ENCODE measurements around the gene CDC42EP1.

DNA sequence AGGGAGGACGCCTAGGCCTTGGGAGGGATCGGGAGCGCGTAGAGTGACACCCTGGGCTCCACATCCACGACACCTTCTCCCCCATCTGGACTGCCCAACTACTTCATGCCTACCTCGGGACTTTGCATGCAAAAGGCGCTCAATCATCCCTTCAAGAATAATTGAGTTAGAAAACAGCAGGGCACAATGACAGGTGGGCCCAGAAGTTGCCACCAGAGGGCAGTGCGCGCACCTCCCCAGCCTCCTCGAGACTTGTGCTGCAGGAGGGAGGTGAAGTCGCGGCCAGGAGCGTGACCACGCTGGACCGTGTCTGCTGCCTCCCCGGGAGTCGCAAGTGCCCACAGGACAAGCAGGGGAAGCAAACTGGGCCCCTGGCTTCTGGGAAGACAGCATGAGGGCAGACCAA is 16.8 kb upstream of the IL2RB start:
CAGE:
- cytosol, long polyA minus RNA: no peak
- cytosol, long polyA plus RNA: no peak
- long polyA plus RNA: no peak
- nucleus, long polyA minus RNA: no peak
- nucleus, long polyA plus RNA: no peak

DNA sequence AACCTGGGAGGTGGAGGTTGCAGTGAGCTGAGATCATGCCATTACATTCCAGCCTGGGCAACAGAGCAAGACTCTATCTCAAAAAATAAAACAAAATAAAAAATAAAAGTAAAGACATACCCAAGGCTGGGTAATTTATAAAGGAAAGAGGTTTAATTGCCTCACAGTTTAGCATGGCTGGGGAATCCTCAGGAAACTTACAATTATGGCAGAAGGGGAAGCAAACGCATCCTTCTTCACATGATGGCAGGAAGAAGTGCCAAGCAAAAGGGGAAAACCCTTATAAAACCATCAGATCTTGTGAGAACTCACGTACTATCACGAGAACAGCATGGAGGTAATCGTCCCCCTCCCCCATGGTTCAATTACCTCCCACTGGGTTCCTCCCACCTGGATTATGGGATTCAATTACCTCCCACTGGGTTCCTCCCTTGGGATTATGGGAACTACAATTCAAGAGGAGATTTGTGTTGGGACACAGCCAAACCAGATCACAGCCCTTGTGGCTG is 8.2 kb upstream of the SSTR3 start:
CAGE:
- cytosol, long polyA minus RNA: no peak
- cytosol, long polyA plus RNA: no peak
- long polyA plus RNA: no peak
- nucleus, long polyA minus RNA: no peak
- nucleus, long polyA plus RNA: no peak

DNA sequence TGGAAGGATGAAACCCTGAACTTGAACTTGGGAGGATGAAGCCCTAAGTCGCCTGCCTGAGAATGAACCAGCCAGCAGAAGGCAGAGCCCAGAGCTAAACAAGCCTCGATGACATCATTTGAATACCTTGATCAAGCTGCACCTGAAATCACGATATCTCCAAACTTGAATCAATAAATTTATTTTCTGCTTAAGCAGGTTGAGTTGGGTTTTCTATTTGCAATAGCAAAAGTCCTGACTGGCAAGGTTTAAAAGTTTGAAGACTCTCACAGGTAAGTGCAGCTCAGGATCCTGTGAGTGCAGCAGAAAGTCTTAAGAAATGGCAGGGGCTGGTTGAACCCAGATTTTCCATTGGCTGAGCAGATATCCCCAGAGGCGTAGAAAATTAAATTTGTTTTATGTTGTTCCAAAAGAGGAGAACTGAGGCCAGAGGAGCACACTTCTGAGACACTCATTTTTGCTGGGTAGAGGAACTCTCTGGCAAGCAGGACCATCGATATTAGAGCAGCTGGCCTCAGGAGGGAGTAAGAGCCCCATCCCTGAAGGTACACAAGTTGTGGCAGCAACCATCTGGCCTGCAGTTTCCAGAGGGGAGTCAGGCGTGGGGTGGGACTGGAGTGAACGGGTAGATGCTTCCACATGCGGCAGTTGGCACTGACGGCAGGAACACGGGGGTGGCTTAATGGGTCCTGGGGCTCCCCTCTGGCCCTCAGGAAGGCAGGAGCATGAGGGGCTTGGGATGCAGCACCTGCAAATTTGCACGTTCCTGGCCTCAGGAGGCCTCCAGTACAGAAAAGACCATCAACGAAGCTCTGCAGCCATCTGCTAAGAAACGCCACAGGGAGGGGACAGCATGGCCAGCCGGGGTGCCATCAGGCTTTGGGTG is 13.1 kb upstream of the SSTR3 start:
CAGE:
- cytosol, long polyA minus RNA: no peak
- cytosol, long polyA plus RNA: no peak
- long polyA plus RNA: no peak
- nucleus, long polyA minus RNA: no peak
- nucleus, long polyA plus RNA: start-site peak on the minus strand centred at position 403 of the sequence, 279 bp wide, 349 and 106 reads in 2 replicates

DNA sequence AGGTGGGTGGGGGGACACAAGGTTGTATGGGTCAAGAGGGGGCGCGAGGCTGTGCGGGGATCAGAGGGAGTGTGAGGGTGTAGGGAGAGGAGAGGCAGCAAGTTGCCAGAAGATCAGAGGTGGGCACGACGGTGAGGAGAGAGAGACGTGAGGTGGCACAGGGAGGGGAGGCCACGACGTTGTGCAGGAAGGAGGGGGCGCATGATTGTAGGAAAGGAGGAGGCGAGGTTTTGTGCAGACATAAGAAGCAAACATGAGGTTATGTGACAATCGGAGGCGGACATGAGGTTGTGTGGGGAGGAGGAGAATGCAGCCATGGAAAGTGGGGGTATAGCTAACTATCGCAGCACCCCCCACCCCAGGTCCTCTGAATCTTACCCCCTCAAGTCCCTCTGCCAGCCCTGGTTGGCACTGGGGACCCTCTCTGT is 12.7 kb downstream of the RAC2 start:
CAGE:
- cytosol, long polyA minus RNA: no peak
- cytosol, long polyA plus RNA: no peak
- long polyA plus RNA: no peak
- nucleus, long polyA minus RNA: no peak
- nucleus, long polyA plus RNA: no peak

CAGE:
- cytosol, long polyA minus RNA: no peak
- cytosol, long polyA plus RNA: no peak
- long polyA plus RNA: no peak
- nucleus, long polyA minus RNA: no peak
- nucleus, long polyA plus RNA: no peak
Measured at GRCh38 chr22:37237722-37238355, 6.2 kb downstream of the RAC2 start.

GRCh38 chr22:37300453-37301089 is 18.3 kb downstream of the CYTH4 start:
CAGE:
- cytosol, long polyA minus RNA: no peak
- cytosol, long polyA plus RNA: no peak
- long polyA plus RNA: no peak
- nucleus, long polyA minus RNA: no peak
- nucleus, long polyA plus RNA: no peak

DNA sequence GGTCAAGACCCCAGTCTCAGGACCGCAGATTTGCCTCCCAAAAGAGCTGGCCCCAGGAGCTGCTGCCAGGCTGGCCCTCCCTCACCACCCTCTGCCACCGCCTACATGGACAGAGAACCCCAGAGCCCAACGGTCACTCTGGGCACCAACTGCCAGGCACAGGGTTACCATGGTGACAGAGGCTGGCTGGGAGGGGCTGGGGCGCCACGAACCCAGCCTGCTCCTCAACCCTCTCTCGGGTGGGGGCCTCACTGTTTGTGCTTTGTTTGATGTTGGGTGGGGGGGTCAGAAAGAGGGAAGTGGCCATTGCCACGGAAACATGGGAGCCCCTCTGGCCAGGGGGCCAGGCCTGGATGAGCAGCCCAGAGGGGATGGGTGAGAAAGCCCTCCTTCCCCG is 55.8 kb downstream of the ELFN2 start:
CAGE:
- cytosol, long polyA minus RNA: no peak
- cytosol, long polyA plus RNA: no peak
- long polyA plus RNA: no peak
- nucleus, long polyA minus RNA: no peak
- nucleus, long polyA plus RNA: no peak

DNA sequence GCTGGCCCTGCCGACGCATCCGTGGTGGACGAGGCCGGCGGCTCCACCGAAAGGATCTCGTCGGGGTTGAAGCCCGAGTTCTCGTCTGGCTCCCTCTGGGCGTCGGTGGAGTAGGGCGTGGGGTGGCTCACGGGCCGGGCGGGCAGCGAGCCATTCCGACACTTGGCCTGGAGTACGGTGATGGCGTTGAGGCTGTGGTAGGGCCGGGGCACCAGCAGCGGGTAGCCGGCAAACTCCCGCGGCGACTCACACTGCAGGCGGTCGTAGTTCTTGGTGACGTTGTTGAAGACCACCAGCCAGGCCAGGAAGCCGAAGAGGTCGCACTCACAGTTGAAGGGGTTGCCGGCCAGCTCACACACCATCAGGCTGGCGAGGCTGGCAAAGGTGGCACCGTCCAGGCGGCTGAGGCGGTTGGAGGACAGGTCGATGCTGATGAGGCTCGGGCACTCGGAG is 52.6 kb downstream of the ELFN2 start:
CAGE:
- cytosol, long polyA minus RNA: no peak
- cytosol, long polyA plus RNA: no peak
- long polyA plus RNA: no peak
- nucleus, long polyA minus RNA: no peak
- nucleus, long polyA plus RNA: no peak

DNA sequence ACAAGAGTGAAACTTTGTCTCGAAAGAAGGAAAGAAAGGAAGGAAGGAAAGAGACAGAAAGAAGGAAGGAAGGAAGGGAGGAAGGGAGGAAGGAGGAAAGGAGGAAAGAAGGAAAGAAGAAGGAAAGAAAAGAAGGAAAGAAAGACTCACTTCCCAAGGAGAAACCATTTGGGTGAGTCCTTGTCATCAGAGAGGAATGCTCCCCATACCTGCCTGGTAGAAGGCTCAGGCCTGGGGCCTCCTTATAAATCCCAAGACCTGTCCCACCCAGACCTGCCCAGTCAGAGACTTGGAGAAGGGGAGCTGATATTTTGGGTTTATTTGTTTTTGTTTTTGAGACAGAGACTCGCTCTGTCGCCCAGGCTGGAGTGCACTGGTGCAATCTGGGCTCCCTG is 16.2 kb upstream of the CDC42EP1 start:
CAGE:
- cytosol, long polyA minus RNA: no peak
- cytosol, long polyA plus RNA: no peak
- long polyA plus RNA: no peak
- nucleus, long polyA minus RNA: no peak
- nucleus, long polyA plus RNA: no peak

DNA sequence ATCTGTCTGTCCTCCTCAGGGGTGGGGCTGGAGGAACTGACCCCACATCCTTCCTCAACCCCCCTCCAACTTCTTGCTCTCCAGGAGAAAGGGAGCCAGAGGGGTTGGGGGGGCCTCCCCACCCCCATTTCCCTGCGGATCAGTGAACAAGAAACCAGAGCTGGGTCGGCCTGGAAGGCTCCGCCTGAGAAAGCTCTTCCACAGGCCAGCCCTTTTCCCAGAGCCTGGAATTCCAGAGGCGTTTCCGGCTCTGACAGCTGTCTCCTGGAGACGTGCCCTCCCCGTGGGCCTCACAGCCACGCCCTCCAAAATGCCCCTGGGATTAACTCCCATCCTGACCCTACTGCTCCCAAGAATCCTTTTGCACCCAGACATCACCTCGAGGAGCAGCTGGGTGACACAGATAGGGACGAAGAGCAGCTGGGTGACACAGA is 7.8 kb upstream of the CDC42EP1 start:
CAGE:
- cytosol, long polyA minus RNA: no peak
- cytosol, long polyA plus RNA: no peak
- long polyA plus RNA: no peak
- nucleus, long polyA minus RNA: no peak
- nucleus, long polyA plus RNA: no peak

DNA sequence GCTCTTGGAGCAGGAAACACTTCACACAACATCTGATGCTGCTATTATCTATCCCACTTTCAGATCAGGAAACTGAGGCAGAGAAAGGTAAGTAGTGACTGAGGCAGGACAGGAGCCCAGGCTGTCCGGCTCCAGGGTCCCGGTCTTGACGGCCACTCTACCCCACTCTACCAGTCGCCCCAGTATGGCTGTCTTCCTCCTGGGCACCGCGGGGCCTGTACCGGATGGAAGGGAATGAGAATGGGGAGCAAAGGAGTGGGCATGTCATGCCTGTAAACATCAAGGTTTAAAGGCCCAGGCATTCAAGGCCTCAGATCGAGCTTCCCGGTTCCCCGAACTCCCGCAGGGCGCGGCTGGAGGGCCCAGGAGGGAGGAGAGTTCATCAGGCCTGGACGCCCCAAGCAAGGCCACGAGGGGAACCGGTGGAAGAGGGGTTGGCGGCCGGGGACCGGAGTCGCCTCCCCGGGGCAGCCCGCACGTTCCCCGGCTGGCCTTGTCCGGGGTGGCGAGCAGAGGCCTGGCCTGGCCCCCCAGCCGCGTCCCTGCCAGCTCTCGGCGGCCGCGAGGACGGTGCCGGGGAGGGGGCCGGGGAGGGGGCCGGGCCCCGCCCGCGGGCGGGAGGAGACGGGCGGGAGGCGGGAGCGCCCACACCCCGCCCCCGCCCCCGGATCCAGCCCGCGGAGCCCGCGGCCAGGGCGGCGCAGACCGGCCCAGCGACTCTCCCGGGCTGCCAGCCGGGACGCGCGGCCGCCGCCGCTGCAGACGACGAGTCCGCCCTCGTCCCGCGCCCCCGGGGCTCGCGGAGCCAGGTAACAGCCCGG is at the start of gene CDC42EP1:
Gene CDC42EP1, plus strand, starts transcription at position 701 of the 821 bp plus-strand sequence.
CAGE:
- cytosol, long polyA minus RNA: start-site peak on the plus strand centred at position 717 of the sequence, 89 bp wide, 29 reads
- cytosol, long polyA plus RNA: no peak
- long polyA plus RNA: start-site peak on the plus strand centred at position 735 of the sequence, 68 bp wide, 122 and 85 reads in 2 replicates
- nucleus, long polyA minus RNA: no peak
- nucleus, long polyA plus RNA: no peak

DNA sequence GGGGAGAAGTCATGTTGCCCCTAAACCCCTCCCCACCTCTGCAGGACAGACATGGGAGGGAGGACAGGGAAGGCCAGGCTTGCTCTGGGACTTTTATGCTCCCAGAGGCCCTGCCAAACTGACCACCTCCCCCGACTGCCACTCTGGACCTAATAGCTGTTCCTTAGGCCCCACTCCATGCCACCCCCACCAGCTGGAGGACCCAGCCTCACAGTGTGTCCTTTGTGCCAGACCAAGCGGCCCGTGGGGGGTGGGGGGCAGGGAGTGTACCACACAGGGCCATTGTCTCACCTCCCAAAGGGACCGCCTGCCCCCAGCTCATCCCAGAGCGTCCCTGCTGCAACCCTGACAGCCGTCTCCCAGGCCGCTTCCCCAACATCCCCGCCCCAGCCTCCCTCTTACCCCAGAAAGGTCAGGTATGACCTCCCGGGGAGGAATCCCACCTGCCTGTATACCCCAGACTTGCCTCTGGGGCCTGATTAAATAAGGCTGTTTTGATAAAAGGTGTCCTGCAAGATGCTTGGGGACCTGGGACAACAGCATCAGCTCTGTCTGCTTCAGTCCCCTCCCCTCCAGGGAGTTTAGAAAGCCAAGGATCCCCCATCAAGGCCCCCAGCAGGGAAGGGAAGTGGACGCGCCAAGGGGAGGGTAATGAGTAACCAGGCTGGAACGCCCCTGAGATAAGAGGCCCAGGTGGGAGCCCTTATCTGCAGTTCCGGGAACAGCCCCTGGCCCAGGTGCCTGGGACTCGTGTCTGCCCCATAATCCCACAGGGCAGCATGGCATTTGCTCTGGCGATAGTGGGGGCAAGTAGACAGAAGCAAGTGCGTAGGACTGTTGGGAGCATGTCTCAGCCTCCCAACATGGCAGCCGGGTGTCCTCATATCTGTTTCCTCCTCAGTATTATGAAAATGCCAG is 8.9 kb downstream of the CDC42EP1 start:
CAGE:
- cytosol, long polyA minus RNA: no peak
- cytosol, long polyA plus RNA: no peak
- long polyA plus RNA: no peak
- nucleus, long polyA minus RNA: no peak
- nucleus, long polyA plus RNA: no peak

CAGE:
- cytosol, long polyA minus RNA: no peak
- cytosol, long polyA plus RNA: no peak
- long polyA plus RNA: no peak
- nucleus, long polyA minus RNA: no peak
- nucleus, long polyA plus RNA: no peak
Measured at GRCh38 chr22:37602431-37602794, 6.2 kb upstream of the GGA1 start.

GRCh38 chr22:37609121-37609289 is 371 bp downstream of the GGA1 start:
CAGE:
- cytosol, long polyA minus RNA: no peak
- cytosol, long polyA plus RNA: no peak
- long polyA plus RNA: no peak
- nucleus, long polyA minus RNA: no peak
- nucleus, long polyA plus RNA: no peak

GRCh38 chr22:37622769-37623116 is 14.1 kb downstream of the GGA1 start:
CAGE:
- cytosol, long polyA minus RNA: no peak
- cytosol, long polyA plus RNA: no peak
- long polyA plus RNA: no peak
- nucleus, long polyA minus RNA: no peak
- nucleus, long polyA plus RNA: no peak

GRCh38 chr22:37627142-37628059 is 12.1 kb upstream of the SH3BP1 start:
CAGE:
- cytosol, long polyA minus RNA: no peak
- cytosol, long polyA plus RNA: no peak
- long polyA plus RNA: no peak
- nucleus, long polyA minus RNA: no peak
- nucleus, long polyA plus RNA: no peak

DNA sequence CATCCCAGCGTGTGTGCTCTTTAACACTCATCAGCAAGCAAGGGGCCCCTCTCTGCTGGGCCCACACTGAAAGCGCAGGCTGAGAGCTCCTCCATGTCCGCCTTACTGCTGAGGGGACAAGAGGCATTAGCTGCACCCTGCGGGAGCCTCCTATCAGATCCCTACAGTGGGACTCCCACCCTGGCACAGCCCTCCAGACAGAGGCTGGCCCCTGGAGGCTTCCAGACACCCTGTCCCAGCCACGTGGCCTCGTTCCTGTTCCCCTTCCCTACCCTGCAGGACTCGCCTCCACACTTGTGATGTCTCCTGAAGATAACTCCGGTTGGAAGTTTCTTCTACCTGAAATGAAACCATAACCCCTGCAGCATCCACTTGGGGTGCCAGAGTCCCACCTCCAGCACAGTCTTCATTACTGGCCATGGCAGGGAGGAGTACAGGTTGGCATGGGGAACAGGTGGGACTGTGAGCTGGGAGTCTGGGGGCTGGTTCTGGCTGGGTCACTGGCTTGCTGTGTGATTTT is 5.0 kb upstream of the SH3BP1 start:
CAGE:
- cytosol, long polyA minus RNA: no peak
- cytosol, long polyA plus RNA: no peak
- long polyA plus RNA: no peak
- nucleus, long polyA minus RNA: no peak
- nucleus, long polyA plus RNA: no peak

DNA sequence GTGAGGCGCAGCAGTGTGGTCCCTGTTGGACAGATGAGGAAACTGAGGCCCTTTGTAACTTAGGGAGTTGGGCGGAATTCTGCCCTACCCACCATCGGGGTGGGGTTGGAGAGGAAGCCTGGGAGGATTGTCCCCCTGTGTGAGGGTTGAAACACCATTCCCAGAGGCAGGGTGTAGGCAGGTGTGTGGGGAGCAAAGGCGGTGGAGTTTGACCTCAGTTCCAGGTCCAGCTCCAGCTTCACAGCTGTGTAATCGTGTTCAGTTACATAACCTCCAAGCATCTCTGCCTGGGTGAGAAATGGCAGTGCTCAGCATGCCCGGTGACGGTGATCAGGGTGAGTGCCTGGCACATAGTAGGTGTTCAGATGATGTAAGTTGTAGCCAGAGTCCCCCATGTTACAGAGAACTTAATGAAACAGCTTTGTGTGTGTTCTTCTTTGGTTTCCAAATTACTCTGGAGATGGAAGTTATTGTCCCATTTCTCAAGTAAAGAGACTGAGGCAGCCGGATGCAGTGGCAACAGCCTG is 1.1 kb downstream of the PDXP start:
CAGE:
- cytosol, long polyA minus RNA: no peak
- cytosol, long polyA plus RNA: no peak
- long polyA plus RNA: no peak
- nucleus, long polyA minus RNA: no peak
- nucleus, long polyA plus RNA: no peak

DNA sequence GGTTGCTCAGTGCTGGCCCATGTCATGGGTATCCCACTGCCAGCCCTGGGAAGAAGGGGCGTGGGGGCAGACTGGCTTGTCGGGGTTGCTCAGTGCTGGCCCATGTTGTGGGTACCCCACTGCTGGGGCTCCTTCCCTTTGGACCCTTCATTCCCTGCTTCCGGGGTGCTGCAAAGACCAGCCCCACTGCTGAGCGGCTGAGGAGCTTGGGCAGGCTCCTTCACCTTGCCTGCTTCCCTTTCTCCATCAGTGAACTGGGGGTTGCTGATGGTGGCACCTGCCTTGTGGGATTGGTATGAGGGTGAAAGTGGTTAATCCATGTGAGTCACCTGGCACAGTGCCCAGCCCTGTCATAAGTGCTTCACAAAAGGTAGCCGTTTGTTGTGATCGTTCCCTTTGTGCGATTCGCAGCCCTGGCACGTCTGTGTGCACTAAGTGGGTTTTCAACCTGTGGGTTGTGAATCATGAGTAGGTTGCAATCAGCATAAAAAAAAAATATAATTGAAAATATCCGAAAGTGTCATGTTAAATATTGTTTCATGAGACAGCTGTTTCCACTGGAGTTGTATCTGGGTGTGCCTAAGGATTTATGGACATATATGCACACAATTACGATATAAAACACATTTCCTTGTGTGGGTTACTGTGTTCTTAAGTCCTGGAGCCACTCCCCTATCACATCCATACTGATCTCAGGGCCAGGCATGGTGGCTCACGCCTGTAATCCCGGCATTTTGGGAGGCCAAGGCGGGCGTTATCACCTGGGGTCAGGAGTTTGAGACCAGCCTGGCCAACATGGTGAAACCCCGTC is 3.1 kb downstream of the NOL12 start:
CAGE:
- cytosol, long polyA minus RNA: no peak
- cytosol, long polyA plus RNA: no peak
- long polyA plus RNA: no peak
- nucleus, long polyA minus RNA: no peak
- nucleus, long polyA plus RNA: no peak

CAGE:
- cytosol, long polyA minus RNA: no peak
- cytosol, long polyA plus RNA: no peak
- long polyA plus RNA: no peak
- nucleus, long polyA minus RNA: no peak
- nucleus, long polyA plus RNA: no peak
Measured at GRCh38 chr22:37695351-37695862, 1.4 kb upstream of the TRIOBP start.